H4 (cell line): Measurements from ENCODE around the gene FEV.

DNA sequence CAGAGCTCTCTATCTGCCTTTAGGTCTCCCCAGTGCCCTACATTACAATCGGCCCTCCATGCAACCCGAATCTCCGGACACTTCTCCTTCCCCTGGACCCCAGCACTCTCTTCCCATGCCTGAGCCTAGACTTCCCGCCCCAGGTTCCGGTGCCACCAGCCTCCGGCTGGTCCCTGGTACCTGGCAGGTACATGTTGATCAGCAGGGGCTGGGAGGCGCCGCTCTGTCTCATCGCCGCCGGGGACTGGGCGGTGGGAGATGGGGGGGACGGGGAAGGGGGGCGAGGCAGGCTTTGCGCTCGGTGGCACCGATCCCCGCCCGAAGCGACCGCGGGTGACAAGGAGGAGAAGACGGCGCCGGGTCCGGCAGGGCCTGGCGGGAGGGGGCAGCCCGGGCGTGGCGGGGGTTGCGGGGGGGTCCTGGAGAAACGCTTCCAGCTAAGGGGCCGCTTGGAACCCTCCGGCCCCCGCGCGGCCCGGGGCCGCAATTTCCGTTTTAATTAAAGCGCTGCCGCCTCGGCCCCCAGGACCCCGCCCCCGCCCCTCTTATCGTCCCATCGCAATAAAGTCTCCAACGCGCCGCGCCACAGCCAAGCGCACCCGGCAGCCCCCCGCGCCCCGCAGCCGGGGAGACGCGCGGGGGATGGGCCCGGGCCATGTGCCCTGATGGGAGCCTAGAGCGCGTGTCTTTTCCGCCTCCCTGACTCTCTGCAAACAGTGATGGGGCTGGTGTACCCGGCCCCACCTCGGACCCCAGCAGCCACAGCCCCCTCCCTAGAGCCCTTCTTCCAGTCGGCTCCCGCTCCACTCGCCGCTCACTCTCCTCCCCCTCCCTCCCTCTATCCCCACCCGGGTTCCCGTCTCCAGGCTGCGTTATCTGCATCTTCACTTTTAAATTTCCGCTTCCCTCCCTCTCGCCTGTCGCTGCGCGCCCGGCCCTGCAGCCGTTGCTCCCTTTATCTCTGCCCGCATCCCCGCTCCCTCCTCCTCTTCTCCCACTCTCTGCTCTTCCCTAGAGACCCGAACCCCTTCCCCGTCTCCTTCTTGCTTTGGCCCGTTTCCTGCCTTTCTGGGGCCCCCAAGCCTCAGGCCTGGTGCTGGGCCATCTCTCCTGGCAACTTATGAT, at the start of gene FEV:
Gene FEV, minus strand, starts transcription at position 341 of the 1,125 bp plus-strand sequence.
- RAMPAGE, long total RNA, result no peak

DNA sequence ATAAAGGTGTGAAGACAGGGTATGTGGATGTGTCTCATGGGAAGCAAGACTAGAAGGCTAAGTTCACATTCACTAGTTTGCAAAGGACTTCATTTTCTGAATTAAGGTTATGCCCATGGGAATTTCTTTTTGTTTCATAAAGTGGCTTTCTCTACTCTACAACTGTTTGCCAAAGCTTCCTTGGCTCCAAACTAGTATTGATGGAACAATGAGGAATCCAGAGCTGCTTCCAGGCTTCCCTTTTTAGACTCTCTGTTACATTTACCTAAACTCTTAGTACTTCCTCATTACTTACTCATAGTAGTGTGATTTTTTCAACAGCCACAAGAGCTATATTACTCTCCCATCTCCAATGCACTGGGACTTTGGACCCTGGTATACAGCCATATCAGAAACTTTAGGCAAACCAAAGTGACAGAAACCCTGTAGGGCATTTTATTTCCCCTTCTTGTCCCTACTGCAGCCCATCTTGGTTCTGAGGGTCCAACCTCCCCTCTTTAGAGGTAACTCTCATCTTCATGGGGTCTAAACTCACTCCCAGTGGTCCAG, 21.2 kb upstream of the IHH start:
- RAMPAGE, long total RNA, result no peak

DNA sequence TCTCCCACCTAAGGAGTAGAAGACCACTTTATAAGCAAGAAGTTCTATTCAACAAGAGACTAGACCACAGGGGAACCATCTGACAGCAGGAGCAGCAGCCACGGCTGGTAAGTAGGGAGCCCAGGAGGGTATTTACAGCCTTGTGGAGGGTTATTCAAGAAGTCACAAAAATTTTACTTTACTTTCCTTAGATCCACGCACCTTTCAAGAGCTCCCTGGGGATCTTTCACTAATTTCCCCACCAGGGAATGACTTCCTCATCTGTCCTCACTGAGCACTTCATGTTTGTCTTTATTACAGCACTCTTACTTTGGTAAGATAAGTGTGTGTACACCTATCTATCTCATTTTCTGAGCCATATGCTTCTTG, 38.6 kb downstream of the NHEJ1 start:
- RAMPAGE, long total RNA, result no peak

DNA sequence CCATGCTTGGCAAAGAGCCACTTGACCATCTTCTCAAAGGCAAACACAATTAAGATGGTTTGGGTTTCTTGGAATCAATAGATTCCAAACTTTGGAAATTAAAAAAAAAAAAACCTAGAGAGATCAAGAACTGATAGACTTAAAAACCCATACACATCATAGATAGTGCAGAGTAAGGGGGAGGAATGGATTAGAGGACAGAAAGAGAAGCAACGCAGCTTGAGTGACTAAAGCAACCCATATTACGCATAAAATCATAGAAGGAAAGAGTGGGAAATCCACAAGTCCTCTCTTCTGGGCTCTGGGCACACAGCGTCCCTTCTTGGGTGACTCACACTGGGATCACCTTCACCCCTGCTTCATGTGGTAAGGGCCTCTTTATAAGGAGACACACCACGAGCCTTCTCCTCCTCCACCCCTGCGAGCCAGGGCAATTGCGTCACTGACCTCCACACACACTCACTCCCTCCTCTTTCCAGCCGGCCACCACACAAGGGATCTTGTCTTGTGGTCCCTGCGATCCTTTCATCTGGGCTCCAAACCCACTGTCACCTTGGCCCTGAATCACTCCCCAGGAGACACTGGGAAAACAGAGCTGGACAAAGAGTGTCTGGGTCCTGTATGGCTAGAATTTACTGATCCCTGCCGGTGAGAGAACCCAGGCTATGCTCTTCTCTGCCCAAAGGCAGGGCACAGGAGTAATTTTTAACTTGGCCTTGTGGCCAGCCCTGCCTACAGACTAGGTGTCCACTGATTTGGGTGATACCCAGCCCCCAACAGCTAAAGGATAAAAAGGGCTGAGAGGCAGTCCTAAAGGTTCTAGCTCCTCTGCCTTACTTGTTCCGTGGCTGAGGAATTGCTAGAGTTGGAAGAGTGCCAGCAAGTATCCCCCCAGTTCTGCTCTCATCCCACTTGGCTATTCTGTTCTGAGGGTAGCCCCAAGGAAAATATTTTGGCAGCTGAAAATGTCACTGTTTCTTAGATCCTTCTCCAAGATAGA, 35.3 kb downstream of the NHEJ1 start:
- RAMPAGE, long total RNA, result no peak

GRCh38 chr2:219183043-219183709, 5.1 kb downstream of the RETREG2 start:
- RAMPAGE, long total RNA, result no peak

- RAMPAGE, long total RNA, result no peak
These were observed 1.3 kb downstream of the STK16 start for GRCh38 chr2:219246599-219247030.

DNA sequence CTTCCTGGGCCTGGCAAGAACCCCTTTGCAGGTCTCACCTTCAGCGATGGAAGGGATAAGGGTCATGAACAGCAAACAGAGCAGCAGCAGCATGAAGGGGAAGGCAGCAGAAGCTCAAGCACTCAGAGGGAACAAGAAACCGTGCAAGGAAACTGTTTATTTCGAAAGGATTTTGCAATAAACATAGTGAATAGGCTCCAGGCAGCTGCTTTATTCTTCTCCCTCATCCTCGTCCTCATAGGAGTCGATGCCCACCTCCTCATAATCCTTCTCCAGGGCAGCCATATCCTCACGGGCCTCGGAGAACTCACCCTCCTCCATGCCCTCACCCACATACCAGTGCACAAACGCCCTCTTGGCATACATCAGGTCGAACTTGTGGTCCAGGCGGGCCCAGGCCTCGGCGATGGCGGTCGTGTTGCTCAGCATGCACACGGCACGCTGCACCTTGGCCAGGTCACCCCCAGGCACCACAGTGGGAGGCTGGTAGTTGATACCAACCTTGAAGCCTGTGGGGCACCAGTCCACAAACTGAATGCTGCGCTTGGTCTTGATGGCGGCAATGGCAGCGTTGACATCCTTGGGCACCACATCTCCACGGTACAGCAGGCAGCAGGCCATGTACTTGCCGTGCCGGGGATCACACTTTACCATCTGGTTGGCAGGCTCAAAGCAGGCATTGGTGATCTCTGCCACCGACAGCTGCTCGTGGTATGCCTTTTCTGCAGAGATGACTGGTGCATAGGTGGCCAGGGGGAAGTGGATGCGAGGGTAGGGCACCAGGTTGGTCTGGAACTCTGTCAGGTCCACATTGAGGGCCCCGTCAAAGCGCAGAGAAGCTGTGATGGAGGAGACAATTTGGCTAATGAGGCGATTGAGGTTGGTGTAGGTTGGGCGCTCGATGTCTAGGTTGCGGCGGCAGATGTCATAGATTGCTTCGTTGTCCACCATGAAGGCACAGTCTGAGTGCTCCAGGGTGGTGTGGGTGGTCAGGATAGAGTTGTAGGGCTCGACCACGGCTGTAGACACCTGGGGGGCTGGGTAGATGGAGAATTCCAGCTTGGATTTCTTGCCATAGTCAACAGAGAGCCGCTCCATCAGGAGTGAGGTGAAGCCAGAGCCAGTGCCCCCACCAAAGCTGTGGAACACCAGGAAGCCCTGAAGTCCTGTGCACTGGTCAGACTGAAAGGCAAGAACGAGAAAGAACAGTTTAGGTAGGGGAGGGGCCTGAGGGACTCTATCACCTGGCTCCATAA, 2.5 kb upstream of the TUBA4B start:
- RAMPAGE, long total RNA, result no peak

DNA sequence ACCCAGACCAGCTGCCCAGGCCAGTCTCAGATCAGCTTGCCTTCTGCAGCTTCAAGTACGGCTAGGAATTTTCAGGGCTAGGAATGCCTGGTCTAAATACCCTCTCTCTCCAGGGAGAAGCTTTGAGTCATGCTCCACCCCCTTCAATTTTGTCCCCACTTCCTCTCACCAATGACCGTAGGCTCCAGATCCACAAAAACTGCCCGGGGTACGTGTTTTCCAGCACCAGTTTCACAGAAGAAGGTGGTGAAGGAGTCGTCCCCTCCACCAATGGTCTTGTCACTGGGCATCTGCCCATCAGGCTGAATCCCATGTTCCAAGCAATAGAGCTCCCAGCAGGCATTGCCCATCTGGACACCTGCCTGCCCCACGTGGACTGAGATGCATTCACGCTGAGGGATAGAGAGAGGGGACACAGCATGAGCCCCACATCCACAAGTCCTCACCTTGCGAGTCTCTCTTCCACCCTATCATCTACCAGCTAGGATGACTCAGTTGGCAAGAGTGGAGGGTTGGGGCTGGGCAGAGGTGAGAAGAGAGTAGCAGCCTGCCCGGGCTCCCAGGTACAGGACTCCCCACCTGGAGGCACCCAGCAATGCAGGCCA, 1.1 kb upstream of the TUBA4B start:
- RAMPAGE, long total RNA, result no peak

DNA sequence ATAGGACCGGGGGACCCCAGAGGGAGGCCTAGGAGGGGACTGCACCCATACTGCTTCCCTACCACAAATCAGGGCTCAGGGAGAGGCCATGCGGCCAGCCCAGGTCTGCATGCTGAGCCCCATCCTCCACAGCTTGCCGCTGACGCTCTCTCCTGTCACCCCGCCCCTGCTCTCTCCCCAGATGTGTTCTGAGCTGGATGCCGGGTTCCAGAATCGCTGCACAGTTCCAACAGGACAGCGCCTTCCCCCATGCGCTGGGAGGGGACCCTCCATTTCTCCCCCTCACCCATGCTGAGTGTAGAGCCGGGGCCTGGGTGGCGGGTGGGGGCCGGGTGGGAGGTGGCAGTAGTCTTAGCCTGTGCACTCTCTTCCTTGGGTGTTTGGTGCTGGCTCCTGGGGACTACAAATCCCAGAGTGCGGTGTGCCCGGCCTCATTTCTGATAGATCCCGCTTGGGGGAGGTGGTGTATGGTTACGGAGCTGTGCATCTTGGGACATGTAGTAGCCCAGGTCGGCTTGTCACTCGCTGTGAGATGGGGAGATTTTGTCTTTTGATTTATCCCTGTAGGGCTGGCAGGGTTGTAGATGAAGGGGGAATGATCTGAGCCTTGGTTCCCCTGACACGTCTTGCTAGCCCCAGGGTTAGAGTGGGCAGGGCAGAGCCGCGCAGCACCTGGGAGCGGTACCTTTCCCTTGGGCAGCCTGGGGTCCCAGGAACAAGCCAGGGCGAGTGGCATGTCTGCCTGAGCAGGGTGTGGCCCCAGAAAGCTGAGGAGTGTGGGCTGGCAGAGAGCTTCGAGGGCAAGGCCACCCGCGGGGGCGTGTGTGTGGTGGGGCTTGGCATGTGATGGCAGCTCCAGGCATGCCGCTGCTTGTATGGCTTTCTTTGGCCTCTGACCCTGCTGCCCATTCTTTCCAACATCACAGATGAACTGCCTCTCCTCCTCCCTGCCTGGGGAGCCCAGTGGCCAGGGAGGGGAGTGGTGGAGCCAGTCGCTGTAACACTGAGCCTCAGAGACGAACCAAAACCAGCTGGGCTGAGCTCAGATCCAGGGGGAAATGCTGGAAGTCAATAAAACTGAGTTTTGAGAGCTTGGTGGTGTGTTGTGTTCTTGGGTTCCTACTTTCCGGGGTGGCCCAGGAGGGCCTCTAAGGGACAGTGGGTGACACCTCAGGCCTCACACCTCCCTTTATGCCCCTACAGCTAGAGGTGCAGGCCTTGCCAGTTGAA, 7.1 kb downstream of the DNAJB2 start:
- RAMPAGE, long total RNA, result no peak

DNA sequence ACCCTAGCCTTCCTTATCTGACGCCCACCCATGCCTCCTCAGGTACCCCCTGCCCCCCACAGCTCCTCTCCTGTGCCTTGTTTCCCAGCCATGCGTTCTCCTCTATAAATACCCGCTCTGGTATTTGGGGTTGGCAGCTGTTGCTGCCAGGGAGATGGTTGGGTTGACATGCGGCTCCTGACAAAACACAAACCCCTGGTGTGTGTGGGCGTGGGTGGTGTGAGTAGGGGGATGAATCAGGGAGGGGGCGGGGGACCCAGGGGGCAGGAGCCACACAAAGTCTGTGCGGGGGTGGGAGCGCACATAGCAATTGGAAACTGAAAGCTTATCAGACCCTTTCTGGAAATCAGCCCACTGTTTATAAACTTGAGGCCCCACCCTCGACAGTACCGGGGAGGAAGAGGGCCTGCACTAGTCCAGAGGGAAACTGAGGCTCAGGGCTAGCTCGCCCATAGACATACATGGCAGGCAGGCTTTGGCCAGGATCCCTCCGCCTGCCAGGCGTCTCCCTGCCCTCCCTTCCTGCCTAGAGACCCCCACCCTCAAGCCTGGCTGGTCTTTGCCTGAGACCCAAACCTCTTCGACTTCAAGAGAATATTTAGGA, 725 bp upstream of the DES start:
- RAMPAGE, long total RNA, result no peak

GRCh38 chr2:219436917-219437546, 2.4 kb downstream of the SPEG start:
- RAMPAGE, long total RNA, result no peak

GRCh38 chr2:219441317-219441736, 6.7 kb downstream of the SPEG start:
- RAMPAGE, long total RNA, result no peak

DNA sequence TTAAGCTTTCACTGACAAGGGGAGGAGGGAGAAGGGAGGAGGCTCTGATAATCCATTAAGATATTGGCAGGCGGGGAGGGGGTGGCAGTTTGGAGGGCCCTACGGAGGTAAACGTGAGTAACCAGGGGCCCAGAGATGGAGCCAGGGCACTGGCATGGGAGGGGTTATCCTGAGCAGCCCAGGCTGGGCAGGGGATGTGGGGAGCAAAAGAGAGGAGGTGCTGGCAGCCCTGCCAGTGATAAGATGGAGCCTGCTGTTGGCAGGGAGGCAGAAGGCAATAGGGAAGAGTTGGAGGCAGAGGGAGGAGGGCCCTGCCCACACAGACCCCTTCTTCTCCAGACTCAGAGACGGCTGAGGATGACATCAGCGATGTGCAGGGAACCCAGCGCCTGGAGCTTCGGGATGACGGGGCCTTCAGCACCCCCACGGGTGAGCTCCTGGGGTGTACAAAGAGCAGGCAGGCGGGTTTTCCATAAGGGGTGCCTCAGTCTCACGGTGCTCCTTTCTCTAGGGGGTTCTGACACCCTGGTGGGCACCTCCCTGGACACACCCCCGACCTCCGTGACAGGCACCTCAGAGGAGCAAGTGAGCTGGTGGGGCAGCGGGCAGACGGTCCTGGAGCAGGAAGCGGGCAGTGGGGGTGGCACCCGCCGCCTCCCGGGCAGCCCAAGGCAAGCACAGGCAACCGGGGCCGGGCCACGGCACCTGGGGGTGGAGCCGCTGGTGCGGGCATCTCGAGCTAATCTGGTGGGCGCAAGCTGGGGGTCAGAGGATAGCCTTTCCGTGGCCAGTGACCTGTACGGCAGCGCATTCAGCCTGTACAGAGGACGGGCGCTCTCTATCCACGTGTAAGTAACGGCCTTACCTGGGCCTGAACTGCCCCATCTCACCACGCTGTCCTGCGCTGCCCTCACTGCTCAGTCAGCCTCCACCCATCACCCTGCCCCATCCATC, 9.9 kb downstream of the SPEG start:
- RAMPAGE, long total RNA, result no peak

DNA sequence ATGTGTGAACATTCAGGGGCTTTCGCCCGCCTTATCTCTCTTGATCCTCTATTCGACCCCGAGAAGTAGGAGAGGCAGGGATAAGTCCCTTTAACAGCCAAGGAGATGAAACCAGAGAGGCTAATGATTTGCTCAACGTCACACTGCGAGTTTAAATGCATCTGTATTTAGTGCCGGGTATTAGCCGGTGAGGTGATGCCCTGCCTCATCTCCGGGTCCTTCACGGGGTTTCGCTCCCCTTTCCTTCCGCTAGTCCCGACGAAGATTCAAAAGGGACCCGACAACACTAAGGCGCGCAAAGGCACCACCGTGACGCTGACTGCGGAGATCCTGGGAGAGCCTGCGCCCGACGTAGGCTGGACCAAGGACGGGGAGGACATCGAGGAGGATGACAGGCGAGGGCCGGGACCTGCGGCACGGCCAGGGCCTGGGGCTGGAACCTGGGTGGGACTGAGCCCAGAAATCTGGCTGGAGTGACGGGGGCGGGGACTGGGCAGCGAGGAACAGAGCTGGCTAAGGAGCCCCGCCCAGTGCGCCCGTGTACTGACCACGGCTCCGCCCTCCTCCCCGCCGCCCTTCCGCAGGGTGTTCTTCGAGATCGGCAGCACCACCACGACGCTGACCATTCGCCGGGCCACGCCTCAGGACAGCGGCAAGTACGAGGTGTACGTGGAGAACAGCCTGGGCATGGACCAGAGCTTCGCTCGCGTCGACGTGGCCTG, 1.1 kb upstream of the GMPPA start:
- RAMPAGE, long total RNA, result no peak

DNA sequence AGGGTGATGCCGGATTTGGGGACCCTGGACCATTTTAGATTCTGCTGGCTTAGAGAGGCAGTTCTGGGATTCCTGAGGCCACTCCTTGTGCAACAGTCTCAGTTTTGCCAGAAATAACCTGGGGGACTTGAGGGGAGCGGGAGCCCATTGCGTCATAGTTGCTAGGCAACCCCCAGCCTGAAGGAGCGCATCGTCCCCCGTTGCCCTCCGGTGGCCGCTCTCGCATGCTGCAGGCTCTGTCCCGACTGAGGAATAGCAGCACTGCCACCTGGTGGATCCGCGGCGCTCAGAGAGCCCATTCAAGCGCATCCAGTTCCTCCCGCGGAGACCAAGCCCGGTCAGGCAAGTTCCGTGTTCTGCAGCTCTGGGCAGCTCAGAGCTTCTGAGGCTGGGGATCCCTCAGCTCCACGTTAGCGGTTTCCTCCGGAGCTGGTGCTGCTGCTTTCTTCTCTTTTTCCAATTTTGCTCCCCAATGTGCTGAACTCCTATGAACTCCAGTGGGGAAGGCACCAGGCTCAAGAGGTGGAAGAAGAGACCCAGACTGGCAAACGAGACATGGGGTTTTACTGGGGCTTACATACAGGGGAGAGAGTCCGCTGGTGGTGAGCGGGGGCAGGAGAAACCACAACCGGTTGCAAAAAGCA, 15.1 kb downstream of the SLC4A3 start:
- RAMPAGE, long total RNA, result no peak

DNA sequence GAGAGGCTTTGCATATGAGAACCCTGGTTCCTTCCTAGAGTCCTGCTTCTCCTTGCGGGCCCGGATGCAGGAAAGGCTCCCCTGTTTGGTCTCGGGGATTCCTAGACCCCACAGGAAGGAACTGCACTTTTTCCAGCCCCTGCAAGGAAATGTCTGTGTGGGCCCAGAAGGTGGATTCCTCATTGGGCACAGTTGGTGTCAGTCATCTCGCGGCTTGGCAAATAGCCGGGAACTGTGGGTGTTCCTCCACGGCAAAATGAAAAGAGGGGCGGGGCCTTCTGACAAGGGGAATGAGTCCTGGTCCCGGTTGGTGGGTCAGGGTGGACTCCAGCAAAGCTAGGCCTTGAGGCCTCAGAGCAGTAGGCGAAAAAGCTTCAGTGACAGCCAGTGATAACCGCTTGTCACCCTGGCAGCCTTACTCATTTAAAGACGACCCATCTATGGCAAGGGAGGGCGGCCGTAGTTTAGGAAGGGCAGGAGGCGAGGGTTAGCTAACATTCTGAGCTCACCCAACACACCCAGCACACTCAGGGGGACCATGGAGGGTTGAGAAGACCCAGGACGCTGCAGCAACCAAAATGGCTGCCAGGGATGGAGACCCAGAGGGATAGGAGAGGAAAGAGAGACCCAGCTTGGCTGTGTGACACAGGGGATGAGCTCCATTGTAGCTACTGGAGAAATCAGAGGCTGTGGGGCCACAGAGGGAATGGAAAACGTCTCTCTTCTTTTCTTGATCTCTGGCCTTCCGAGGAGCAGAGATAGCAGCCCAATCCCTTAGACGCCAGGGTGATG, 16.5 kb downstream of the SLC4A3 start:
- RAMPAGE, long total RNA, result no peak

DNA sequence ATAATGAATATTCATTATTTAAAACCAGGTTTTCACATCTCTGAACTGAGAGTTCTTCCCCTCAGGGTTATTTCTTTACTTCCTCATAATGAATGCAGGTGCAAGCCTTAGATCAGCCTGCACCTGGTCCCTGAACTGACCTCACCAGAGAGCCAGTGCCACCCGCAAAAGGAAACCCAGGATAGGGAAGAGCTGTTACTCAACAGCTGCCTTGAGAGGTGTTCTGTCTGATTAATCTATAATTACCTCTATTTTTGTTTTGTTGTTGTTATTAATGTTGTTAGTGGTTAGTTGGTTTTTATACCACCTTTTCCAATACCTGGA, 368.9 kb downstream of the EPHA4 start:
- RAMPAGE, long total RNA, result no peak

- RAMPAGE, long total RNA, result no peak
These were observed 1.8 kb downstream of the EPHA4 start for GRCh38 chr2:221570216-221570711.

DNA sequence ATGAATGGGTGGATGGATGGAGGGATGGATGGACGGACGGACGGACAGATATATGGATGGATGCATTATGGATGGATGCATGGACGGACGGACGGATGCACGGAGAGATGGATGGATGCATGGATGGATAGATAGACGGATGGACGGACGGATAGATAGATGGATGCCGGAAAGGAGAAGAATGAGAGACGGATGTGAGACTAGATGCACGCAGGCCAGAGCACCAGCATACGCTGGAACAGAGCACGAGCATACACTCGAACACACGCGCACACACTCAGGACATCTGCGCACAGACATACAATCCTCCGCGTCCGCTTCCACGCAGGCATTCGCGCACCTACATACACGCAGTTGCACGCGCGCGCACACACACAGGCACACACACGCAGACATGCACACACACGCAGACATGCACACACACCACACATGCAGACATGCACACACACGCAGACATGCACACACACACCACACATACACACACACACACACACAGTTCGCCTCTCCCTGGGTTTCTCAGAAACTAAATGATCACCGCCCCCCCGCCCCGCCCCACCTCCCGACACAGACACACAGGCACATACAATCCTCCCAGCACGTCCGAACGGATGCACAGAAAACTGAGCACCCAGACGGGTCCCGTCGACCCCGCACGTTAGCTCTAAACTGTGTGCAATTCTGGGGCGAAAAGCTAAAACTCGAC, 1.2 kb downstream of the EPHA4 start:
- RAMPAGE, long total RNA, result no peak

GRCh38 chr2:222305609-222306484, 7.0 kb upstream of the PAX3 start:
- RAMPAGE, long total RNA, result no peak